BJ (cell line): ENCODE measurements around a stretch of chr5.

- CAGE, long polyA plus RNA: no peak
- RRBS: no CpG with 5 or more reads among the region's 2 CpGs
Observed at GRCh38 chr5:159090446-159090674, 9.4 kb downstream of the EBF1 start.

- CAGE, long polyA plus RNA: no peak
- RRBS: 8% methylated on average over 11 of the region's 49 CpGs
Observed at GRCh38 chr5:159100415-159100922, 753 bp upstream of the EBF1 start.

DNA sequence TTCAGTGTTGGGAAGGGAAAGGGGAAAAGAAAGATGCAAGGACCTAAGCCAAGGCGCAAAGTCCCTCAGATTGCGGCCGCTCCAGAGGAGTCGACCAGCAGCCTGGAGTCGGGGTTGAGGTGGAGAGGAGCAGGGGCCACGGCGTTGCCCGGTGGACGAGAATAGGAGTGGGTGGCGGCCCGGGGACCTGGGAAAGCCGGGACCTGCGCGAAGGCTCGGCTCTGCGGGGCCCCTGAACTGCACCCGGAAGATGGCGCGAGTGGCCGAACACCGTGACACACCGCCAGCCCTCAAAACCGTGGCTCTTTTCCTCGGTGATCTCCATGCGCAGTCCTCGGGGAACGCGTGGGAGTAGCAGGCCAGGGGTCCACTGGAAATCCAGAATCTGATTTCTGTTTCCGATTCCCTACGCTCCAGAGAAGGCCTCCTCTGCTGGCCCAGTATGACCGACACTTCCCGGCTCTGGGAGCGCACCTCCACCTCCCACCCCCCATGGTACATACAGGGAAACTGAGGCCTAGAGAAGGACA, 4.6 kb upstream of the EBF1 start:
- CAGE, long polyA plus RNA: no peak
- RRBS: 37% methylated on average over 6 of the region's 33 CpGs

GRCh38 chr5:159119868-159120171, 20.1 kb upstream of the EBF1 start:
- CAGE, long polyA plus RNA: no peak
- RRBS: no CpG with 5 or more reads among the region's 1 CpG

DNA sequence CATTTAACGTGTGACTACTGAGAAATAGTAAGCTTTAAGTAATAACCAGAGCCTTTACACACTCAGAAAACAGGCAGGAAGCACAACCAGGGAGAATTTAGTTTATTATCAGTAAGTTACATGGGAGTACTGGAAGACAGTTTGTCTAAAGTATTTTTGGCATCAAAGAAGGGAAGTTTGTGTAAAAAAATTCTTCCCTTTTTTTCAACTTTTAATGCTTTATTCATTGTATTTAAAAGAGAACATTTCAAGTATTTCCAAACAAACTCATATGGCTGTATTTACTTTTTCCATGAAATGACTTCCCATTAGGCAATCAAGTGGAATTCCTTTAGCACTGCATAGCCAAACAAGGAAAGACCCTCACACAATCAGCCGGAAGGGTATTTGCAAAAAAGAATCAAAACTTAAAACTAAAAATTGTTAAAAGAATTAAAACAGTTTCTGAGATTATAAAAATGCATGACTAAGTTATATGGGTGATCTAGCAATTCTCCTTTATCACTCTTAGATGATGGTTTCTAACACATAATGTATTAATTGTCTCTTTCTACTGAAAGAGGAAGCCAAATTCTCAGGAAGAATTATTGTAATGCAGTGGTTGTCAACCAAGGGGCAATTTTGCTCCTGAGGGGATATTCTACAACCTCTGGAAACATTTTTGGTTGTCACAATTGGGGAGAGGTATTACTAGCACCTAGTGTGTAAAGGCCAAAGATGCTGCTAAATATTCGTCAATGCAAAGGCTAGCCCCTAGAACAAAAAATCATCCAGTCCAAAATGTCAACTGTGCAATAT, 26.5 kb downstream of the RNF145 start:
- CAGE, long polyA plus RNA: no peak
- RRBS: no CpG with 5 or more reads among the region's 3 CpGs

DNA sequence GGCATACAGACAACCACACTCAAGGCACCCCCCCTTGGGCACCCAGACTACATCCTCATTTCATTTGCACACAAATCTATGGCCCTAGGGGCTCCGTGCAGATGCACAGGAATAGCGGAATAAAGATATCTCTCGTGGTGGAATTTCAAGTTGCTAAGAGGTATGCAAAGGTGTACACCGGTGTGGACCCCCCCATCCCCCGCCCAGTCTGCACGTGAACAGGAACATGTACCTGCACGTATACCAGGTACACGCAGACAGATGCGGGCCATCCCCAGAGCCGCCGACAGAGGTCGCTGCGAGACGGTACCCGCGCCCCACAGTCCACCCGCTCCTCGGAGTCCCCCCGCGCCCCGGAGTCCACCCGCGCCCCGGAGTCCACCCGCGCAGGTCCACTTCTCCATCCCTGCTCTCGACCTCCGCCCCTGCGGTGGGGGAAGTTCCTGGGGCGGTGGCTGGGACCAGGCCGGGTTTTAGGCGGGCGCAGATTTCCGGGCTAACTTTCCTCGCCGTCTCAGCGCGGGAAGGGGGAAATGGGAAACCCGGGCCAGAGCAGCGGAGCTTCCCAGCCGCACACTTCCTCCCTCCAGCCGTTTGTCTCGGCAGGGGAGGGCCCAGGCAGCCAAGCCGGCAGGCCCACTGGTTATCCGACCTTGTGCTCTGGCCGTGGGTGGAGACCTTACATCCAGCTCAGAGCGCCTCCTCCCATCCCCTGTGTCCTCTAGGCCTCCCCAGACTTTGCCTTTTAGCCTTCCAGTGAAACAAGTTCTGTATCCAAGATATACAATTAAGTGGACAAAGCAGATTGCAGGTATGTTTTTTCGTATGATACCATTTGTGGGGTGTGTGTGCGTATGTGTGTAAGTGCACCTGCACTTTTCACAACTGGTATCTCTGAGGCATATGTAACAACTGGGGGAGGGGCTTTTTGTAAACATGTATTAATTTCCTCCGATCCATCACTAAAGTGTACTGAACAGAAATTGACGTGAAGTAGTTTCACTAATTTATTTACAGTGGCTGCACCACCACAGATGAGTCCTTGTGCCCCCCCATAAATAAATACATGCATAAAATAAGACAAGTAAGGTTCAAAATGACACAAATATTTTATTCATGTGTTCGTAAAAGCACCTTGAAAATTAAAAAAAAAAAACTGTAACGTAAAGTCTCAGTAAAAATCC, 1.3 kb upstream of the IL12B start:
- CAGE, long polyA plus RNA: no peak
- RRBS: 5% methylated on average over 15 of the region's 53 CpGs

DNA sequence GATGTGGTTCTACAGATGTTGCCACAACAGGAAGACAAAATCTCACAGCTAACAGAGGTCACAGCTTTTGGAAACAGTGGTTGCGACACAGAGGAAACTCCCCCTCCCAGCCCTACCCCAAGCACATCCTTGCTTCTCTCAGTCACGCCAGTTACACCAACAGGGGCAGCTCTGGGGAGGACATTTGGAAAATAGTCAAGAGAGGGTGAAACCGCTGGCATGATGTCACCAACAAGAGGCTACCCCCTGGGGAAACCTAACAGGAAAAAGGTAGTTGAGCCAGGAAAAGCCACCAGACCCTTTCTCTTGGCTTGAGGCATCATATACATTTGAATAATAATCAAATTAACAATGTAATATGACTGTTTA, 82.1 kb upstream of the IL12B start:
- CAGE, long polyA plus RNA: no peak
- RRBS: no CpG with 5 or more reads among the region's 3 CpGs

- CAGE, long polyA plus RNA: no peak
- RRBS: no CpG with 5 or more reads among the region's 4 CpGs
Observed at GRCh38 chr5:159459834-159460762, 129.8 kb upstream of the IL12B start.

DNA sequence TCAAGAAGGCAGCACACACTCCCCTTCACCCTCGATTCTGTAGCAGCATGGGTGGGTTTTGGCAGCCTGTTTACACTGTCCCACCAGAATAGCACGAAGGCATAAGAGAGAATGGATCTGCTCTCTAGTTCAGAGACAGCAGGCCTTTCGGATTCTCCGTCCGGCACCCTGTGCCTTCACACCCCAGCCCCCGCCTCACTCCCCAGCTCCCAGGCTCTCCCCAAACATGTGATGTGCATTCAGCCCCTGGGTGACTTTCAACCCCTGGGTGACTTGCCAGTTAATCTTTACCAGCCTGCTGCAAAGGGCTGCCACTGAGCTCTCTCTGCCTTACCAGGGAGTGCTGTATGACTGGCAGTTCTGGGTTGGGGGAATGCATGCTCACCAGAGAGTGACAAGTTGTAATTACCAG, 5.0 kb upstream of the ADRA1B start:
- CAGE, long polyA plus RNA: no peak
- RRBS: no CpG with 5 or more reads among the region's 6 CpGs

DNA sequence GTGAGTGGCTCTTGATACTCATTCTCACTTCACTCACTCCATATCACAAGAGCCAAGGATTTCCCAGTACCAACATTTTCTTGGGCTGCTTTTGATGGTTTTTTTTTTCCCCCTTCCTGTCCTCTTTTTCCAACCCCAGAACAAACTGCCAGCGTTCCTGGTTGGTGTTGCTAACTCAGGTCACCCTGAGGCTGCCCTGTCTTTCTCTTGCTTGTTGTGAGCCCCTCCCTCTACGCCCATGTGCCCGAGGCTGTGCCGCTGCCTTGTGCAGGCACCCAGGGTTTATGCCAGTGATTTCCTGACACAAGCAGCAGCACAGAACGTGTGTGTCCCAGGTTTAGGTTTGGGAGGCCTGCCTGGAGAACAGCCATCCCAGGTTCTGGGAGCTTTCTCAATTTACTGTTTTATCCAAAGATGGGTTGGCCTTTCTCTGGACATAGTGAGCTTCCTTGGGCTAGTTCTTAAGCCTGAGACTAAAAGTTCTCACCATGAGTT, 53.8 kb downstream of the TTC1 start:
- CAGE, long polyA plus RNA: no peak
- RRBS: no CpG with 5 or more reads among the region's 5 CpGs

- CAGE, long polyA plus RNA: no peak
- RRBS: no CpG with 5 or more reads among the region's 9 CpGs
Observed at GRCh38 chr5:160096553-160097298, 22.5 kb downstream of the PWWP2A start.

GRCh38 chr5:160175239-160175716, 54.0 kb upstream of the FABP6 start:
- CAGE, long polyA plus RNA: no peak
- RRBS: no CpG with 5 or more reads among the region's 8 CpGs

DNA sequence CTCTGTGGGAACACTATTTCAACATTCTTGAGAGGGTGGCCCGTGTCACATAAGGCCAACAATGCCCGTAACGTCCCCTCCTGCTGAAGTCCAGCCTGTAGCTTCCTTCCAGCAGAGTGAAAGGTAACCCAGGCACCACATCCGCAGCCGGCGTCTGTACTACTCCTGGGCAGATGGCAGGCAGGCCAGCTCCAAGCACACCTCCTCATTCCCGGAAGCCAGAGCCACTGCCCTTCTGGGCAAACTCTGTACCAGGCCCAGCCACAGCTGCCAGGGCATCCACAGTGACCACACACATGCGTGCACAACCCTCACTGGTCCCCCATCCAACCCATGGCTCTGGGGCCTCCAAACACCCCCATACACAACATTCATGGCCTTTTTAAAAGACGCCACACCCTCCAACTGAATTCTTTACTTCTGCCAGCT, 18.1 kb downstream of the CCNJL start:
- CAGE, long polyA plus RNA: no peak
- RRBS: 58% methylated on average over 3 of the region's 9 CpGs

GRCh38 chr5:160414849-160415314, 4.0 kb downstream of the SLU7 start:
- CAGE, long polyA plus RNA: no peak
- RRBS: no CpG with 5 or more reads among the region's 3 CpGs

DNA sequence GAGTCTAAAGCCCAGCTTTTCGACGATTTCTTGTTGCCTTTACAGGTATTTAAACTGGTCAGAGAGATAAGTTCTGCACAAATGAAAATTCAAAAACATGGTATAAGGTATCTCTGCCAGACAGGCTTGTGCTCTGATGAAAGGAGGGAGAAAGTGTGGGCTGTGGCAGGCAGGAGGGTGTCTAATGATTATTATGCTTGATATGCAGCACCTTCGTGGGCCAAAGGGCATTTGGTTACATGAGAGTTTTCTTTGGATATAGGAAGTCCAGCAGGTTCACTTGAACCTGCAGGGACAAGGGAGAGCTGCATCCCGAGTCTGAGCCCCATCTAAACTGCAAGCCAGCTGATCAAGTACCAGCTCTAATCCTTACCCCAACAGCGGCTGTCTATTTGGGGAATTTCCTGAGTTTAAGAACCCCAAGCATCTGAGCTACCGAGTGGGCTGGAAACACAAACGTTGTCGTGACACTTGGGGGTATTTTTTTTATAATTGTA, 42.5 kb downstream of the PTTG1 start:
- CAGE, long polyA plus RNA: no peak
- RRBS: no CpG with 5 or more reads among the region's 8 CpGs

- CAGE, long polyA plus RNA: no peak
- RRBS: no CpG with 5 or more reads among the region's 4 CpGs
Observed at GRCh38 chr5:160506675-160507004, 85.0 kb downstream of the PTTG1 start.

- CAGE, long polyA plus RNA: no peak
- RRBS: no CpG with 5 or more reads among the region's 4 CpGs
Observed at GRCh38 chr5:160848814-160849089, 3.3 kb downstream of the ATP10B start.

DNA sequence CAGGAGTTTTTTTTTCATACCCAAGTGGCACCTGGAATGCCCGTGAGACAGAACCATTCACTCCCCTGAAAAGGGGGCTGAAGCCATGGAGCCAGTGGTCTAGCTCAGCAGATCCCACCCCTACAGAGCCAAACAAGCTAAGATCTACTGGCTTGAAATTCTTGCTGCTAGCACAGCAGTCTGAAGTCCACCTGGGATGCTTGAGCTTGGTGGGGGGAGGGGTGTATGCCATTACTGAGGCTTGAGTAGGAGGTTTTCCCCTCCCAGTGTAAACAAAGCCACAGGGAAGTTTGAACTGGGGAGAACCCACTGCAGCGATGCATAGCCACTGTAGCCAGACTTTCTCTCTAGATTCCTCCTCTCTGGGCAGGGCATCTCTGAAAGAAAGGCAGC, 41.1 kb upstream of the ATP10B start:
- CAGE, long polyA plus RNA: no peak
- RRBS: no CpG with 5 or more reads among the region's 2 CpGs

DNA sequence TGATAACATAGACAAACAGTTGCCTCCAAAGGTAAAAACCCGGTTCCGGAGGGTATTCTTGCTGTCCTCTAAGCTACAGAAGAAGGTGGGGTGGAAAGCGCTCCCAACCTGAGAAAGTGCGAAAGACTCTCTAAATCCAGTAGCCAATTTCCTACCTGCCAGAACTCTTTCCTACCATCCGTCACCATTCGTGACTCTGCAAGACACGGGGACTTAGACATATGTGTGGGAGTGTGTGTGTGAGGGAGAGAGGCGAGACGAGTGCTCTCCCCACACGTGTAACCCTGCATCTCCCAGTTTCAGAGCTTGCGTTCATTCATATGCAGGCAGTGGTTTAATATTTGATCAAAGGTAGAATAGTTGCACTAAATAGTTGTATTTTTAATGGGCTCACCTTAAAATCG, 482 bp upstream of the GABRA1 start:
- CAGE, long polyA plus RNA: no peak
- RRBS: no CpG with 5 or more reads among the region's 12 CpGs

- CAGE, long polyA plus RNA: no peak
- RRBS: no CpG with 5 or more reads among the region's 1 CpG
Observed at GRCh38 chr5:162272474-162272769, 204.8 kb downstream of the GABRG2 start.